ENCODE measurements around a stretch of chr7.

DNA sequence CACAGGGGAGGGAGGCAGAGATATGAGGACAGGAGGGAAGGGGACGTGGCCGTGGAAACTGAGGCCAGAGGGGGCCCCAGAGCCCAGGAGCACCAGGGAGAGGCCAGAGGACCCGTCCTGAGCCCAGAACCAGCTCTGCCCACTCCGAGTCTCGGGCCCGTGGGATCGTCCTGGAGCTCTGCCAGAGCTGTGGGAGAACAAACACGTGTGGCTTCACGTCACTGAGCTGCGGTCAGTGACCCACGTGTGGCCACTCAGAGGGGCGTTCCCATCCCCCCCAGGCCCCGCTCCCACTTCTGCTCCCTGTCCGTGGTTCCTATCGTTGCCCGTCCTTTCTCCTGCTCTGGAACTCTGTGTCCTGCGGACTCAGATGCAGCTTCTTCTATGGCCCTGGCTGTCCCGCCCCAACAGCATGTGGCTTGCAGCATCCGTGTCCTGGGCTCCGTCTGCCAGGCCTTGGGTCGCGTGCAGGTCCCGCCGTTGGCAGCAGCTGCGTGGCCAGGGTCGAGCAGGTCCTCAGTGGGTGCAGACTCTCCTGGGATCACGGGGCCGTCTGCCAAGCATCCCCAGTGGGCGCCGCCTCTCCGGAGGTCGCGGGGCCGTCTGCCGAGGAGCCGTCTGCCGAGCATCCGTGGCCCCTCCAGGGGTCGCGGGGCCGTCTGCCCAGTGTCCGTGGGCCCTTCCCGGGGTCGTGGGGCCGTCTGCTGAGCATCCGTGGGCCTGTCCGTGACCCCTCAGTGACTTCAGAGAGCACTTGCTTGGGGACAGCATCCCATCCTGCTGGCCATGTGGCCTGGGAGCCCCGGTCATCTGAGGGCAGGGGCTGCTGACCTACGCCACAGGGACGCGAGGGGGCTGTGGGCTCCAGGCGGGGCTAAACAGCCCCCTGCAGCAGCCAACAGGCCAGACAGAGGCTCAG, 31.2 kb downstream of the GET4 start:
- RRBS, result 96% methylated on average over 11 of the region's 52 CpGs

DNA sequence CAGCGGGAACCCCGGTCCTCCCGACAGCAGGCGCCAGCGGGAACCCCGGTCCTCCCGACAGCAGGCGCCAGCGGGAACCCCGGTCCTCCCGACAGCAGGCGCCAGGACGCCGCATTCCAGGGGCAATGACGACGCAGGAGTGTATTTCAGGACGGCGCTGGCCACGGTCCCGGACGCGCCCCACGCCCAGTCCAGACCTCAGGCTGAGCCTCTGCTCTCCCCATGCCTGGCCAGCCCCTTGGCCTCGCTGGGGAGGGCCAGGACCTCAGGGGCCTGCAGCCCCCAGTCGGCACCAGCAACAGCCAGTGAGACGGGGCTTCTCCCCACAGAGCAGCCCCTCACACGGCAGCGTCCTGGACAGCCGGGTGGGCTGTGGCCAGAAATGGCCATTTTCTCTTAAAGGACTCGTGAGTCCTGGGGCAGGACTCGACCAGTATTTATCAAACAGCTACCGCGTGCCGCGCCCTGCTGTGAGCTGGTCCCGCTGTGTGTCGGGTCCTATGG, 33.0 kb downstream of the GET4 start:
- RRBS, result 51% methylated on average over 9 of the region's 37 CpGs

DNA sequence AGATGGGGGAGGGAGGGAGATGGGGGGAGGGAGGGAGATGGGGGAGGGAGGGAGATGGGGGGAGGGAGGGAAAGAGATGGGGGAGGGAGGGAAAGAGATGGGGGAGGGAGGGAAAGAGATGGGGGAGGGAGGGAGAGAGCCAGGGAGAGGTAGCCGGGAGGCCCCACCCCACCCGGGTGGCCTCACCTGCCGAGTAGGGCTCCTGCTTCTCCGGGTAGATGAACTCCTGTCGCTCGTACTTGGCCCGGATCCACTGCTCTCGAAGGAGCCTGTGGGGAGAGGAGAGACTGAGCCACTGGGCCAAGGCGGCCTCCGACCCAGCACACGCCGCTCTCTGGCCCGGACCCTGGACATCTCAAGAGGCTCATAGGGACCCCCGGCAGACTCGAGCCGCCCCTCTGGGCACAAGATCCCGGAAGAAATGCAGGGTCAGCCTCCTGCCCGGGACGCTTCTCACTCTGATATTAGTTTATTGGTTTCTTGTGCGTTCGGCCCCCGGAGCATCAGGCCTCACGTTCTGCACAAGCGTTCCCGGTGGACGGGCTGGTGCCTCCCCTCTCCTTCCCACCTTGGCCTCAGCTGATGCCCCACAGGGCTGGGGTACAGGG, 34.6 kb downstream of the ADAP1 start:
- RRBS, result 95% methylated on average over 16 of the region's 26 CpGs

GRCh38 chr7:928422-929105, 25.9 kb downstream of the ADAP1 start:
- RRBS, result no CpG with 5 or more reads among the region's 28 CpGs

- RRBS, result no CpG with 5 or more reads among the region's 20 CpGs
Observed at GRCh38 chr7:949654-950314, 4.7 kb downstream of the ADAP1 start.

DNA sequence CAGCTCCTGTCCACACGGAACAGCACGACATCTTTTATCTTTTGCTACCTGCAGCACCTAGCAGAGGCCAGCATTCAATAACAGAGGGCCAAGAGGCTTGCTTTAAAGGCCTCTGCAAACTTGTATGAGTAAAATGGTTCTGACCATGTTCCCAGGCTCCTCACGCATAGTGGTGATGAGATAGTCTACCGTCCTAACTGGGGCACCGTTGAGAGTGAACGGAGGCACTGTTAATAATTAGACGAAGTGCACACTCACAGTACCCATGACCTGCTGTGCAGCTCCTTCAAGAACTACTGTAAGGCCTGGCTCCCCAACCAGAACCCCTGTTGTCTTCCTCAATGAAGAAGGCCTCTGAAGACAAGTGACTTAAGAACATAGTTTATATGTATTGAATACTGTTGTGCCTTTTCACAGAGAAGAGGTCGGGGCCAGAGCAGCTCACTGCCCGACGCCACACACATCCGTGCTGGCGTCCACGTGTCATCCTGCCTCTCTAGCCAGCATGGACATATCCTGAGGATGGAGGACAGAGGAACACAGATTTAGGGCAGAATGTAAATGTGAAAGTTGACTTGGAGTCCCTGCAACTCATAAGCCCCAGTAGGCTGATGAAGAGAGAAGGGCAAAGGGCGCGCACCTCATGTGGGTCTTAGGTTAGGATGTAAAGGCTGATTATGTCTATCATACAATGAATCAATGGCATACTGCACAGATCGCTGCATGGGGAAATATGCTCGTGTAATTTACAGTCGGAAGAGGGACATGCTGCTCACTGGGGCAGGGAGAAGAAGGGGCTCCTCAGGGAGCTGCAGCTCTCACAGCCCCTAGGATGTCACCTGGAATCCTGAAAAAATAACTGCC, 1.3 kb downstream of the GPR146 start:
- RRBS, result no CpG with 5 or more reads among the region's 18 CpGs

- RRBS, result no CpG with 5 or more reads among the region's 14 CpGs
Observed at GRCh38 chr7:1052046-1052554, 7.8 kb downstream of the GPR146 start.

DNA sequence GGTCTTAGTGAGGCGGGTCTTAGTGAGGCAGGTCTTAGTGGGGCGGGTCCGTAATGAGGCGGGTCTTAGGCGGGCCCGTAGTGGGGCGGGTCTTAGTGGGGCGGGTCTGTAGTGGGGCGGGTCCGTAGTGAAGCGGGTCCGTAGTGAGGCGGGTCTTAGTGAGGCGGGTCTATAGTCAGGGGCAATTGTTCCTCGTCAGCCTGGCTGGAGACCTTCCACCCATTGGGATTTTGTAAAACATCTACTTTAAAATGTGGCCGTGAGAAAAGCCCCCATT, 15.5 kb downstream of the GPR146 start:
- RRBS, result no CpG with 5 or more reads among the region's 16 CpGs

DNA sequence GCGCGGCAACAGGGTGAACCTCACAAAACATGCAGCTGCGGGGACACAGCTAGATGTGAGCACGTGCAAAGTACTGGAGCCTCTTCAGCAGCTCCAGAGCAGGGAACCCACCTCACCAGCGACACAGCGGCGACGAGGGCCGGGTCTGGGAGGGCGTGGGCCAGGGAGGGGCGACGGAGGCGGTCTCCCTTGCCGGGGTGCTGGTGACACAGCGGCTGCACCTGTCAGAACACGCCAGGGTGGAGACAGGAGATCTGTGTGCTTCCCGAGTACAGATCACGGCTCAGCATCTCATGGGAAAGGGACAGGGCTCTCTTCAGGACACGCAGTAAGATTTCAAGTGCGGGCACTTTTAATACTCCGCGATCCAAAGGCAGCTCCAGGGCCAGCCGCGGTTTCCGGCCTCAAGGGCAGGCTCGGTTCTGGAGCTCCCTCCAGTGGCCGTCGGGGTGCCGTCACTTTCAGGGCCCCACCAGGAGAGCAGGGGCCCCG, 21.2 kb downstream of the GPR146 start:
- RRBS, result 19% methylated on average over 7 of the region's 30 CpGs

DNA sequence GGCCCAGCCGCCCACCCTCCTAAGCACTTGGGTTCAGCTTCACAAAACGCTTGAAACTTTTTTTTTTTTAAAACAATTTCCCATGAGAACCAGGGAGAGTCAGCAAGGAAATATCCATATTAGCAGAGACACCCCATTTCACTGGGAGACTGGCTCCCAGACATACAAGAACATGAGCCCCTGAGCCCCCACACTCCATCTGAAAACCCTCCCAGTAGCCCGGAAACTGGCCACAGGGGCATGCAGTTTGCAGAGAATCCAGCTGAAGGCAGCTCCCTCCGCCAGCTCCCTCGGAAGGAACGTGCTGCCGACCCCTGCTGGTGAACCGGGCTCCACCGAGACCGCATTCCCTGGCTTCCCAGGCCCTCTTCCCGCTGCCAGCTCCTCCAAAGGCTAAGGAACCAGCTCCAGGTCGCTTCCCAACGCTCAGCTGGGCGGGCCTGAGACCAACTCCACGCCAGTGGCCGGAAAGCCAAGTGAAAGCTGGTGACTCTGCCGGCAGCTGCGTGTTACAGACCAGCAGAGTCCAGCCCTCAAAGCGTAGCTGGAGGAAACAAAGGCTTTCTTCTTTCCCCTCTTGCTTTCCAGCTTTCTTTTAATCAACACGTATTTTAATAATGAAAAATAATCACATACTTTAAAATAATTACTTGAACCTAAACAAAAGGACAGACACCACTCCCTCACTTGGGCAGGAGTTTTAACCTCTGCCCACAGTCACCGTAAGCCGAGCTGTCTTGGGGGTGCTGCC, 14.3 kb downstream of the C7orf50 start:
- RRBS, result 83% methylated on average over 4 of the region's 22 CpGs

GRCh38 chr7:1434492-1435386, 24.5 kb downstream of the MICALL2 start:
- RRBS, result 88% methylated on average over 1 of the region's 34 CpGs

GRCh38 chr7:1472896-1473589, 13.8 kb upstream of the MICALL2 start:
- RRBS, result 100% methylated on average over 6 of the region's 37 CpGs

DNA sequence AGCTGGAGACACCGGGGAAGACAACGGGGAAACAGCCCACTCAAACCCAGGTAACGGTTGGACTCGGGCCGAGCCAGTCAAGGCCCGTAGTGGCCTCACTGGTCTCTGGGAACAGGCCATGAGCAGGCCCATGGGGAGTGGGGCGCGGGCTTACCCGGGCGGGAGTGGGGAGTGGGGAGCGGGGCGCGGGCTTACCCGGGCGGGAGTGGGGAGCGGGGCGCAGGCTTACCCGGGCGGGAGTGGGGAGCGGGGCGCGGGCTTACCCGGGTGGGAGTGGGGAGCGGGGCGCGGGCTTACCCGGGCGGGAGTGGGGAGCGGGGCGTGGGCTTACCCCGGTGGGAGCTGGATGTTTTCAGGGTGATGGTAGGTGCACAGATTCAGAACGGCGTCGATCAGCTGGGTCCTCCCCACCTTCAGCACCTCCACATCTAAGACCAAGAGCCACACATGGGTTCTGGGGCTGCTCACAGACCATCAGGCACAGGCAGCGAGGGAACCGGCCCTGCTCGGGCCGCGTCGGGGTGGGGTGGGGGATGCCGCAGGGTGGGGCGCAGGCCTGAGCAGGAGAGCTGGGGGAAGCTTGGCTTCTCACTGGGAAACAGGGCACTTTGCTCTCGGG, 11.4 kb downstream of the INTS1 start:
- RRBS, result 95% methylated on average over 10 of the region's 43 CpGs

GRCh38 chr7:1520465-1521124, 9.9 kb upstream of the MAFK start:
- RRBS, result no CpG with 5 or more reads among the region's 26 CpGs

GRCh38 chr7:1664498-1665091, 5.5 kb upstream of the ELFN1 start:
- RRBS, result 3% methylated on average over 28 of the region's 67 CpGs

GRCh38 chr7:1667576-1668292, 2.3 kb upstream of the ELFN1 start:
- RRBS, result 4% methylated on average over 35 of the region's 68 CpGs

- RRBS, result no CpG with 5 or more reads among the region's 24 CpGs
Observed at GRCh38 chr7:1855090-1855561, 185.0 kb downstream of the ELFN1 start.

DNA sequence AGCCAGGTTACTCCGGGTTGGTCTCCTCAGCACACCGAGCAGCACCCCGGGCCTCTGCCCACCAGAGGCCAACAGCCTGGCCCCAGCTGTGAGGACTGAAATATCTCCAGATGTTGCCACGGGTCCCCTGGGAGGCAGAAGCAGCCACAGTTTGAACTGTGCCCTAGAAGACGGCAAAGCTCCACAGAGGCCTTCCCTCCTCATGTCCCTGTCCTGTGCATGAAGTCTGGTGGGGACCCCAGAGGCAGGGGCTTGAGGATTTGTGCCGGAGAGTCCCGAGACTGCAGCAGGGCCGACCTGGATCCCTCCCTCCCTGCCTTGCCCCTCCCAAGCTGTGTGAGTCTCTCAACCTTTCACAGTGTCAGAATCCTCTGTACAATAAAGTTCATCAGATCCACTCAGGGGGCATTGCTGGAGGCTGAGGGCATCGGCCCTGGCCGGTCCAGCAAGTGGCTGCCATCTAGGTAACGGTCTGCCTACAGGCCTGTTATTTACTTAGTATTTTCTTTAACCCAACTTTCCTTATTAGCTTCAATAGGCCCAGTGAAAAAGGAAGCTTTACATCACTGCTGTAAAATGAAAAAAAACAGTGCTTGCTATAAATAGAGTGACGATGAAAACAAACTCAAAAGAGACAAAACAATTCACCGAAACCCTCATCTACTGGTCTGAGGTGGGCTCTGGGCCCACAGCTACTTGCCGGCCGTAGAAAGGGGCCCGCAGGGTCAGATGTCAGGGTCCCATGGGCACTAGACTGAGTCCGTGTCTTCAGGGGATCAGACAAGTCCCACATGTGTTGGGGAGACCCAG, 192.3 kb downstream of the ELFN1 start:
- RRBS, result no CpG with 5 or more reads among the region's 17 CpGs

DNA sequence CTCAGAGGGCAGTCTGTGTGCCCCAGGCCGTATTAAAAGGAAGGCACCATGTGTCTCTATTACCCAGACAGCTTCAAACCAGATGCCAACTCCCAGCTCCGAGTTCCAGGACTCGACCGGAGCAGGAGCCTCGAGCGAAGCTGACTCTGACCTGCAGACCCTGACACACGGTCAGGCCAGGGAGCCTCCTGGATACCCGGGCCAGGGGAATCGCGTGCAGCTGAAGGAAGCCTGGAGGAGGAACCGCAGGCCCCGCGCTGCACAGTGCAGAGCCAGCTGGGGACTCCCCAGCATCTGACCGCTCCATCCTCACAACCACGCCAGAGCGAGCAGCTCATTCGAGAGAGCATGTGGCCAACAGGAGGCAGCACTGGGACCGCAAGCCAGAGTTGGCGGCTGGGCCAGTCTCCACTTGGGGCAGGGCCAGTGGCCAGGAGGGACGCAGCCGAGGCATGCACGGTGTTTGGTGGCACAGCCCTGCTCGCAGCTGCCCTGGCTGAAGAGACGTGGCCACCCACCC, 213.7 kb downstream of the ELFN1 start:
- RRBS, result 92% methylated on average over 5 of the region's 24 CpGs

DNA sequence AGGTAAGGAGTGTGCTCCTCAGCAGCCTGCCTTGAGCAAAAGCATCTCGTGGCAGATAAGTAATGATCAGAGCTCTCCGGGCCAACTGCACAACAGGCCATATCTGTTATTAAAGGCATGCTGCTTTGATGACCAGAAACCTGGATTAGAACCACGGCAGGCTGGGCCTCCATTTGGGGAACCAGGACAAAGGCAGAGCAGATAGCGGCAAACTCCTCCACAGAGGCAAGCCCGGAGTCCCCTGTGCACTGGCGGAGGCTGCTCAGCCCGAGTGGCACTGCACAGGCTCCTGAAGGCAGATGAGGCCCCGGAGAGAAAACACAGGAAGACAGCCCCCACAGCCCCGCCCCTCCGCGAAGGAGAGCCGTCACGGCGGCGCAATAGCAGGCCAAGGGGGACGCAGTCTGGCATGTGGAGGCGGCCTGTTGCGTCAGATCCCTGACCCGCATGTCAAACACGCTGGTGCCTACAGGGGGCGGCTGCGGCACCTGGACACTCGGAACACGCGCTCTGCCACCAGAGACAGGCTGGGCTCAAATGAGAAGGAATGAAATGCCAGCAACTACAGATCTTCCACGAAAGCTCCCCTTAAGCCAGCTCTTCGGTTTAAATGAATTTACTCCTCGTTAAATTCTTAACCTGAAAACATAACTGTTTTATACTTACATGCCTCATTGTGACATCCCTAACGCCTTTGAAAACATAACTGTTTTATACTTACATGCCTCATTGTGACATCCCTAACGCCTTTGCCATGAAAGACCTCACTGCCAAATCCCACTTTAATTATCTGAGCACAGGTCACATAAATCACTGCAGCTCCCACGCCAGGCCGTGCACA, 128.5 kb downstream of the MAD1L1 start:
- RRBS, result 58% methylated on average over 5 of the region's 32 CpGs

Data from mononuclear cell (primary cell).